Peyer's patch (tissue), 4 donors: Measurements from ENCODE around the gene WNT3.

DNA sequence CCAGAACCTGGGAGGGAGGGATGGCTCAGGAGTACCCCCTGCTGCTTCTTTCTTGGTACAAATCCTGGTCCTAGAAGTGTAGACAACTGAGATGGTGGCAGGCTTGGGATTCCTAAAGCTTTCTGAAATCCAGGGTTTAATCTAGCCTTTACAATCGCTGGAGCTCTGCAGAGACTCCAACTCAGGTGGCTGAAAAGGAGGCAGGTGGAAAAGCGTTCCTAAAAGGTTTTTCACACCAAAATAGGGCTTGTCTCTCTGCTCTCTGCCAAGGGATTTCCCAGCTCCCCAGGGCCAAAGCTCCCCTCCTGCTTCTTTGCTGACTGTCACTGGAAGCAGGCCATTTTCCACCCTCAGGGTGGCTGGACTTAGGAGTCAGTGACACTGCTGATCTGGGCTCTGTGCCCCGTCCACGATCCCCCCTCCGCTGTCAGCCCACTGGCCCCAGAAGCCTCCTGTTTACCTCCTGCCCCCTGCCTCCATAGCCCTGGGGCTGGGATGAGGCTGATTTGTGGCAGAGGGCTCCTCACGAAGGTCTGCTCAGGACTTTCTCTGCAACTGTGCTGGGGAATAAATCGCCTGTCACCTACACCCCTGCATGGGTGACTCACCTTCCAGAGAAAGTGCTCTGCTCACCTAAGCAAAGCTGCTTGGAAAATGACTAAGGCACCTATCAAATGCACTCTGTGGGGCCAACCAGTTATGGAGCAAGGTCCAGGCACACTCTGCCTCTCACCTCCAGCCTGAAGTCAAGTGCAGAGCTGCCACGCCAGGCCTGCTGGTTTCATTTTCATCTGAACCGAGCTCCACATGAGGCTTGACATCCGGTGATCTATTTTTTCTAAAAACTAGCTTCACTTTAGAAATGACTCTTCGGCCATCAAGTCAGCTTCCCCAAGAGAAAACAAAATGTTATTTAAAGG, 5.0 kb downstream of the MAP3K14 start:
- PRO-cap, result bidirectional peak, plus-strand start at position 353 of the sequence, minus-strand start at position 315 of the sequence; bidirectional peak, plus-strand start at position 784 of the sequence, minus-strand start at position 557 of the sequence
- RAMPAGE, long total RNA, 4 experiments, result start-site peak on the minus strand in 1 of 4 experiments, centred at position 585 of the sequence, 23 reads per replicate

- PRO-cap, result no peak
- RAMPAGE, long total RNA, 4 experiments, result no peak in any of the 4 experiments
These were observed 2.4 kb upstream of the MAP3K14 start for GRCh38 chr17:45318869-45319947.

GRCh38 chr17:45408570-45409428, 23.9 kb downstream of the ARHGAP27 start:
- PRO-cap, result no peak
- RAMPAGE, long total RNA, 4 experiments, result no peak in any of the 4 experiments

- PRO-cap, result unidirectional peak, plus-strand start at chr17:45430687
- RAMPAGE, long total RNA, 4 experiments, result no peak in any of the 4 experiments
These were observed 2.3 kb downstream of the ARHGAP27 start for GRCh38 chr17:45430377-45430804.

- PRO-cap, result no peak
- RAMPAGE, long total RNA, 4 experiments, result no peak in any of the 4 experiments
These were observed 3.0 kb upstream of the ARHGAP27 start for GRCh38 chr17:45435662-45436113.

DNA sequence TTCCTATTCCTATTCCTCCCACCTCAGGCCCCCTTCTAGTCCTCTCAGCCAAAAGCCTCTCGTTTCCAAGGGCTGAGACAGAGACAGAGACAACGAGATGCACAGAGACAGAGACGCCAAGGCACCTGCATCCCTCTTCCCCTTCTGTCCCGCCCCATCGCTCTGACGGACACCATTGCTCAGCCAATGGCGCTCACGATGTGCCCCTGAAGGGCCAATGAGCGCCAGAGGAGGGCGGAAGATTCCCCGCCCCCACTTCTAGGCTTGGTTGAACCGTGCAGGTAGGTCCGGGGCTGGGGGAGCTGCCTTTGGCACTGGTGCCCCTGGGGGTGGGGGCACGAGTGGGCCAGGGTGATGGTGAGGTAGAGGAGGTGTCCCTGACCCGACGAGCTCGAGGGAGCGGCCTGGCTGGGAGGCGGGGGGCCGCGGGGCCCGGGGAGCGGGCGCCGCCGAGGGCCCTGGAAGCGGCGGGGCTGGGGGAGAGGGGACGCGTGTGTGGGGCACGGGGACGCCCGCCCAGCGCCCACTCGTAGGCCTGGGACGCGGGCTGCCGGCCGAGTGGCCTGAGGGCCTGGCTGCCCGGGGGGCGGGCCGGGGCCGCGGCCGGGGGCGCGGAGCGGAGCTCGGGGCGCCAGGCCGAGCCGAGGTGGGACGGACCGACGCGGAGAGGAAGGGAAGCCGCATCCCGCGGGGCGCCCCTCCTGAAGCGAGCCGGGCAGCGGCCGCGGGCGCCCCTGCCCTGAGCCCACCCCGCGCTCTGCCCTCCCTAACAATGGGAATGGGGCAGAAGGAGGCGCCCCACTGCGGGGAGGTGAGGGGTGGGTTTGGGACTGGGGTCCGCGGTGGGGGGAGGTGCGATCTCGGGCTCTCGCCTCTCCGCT, 129.8 kb upstream of the PLEKHM1 start:
- PRO-cap, result unidirectional peak, minus-strand start at position 146 of the sequence
- RAMPAGE, long total RNA, 4 experiments, result start-site peak on the plus strand in 1 of 4 experiments, centred at position 253 of the sequence, 16 reads per replicate

GRCh38 chr17:45703364-45703652, 80.8 kb upstream of the CRHR1 start:
- PRO-cap, result no peak
- RAMPAGE, long total RNA, 4 experiments, result no peak in any of the 4 experiments

GRCh38 chr17:45740422-45741149, 43.5 kb upstream of the CRHR1 start:
- PRO-cap, result no peak
- RAMPAGE, long total RNA, 4 experiments, result no peak in any of the 4 experiments

DNA sequence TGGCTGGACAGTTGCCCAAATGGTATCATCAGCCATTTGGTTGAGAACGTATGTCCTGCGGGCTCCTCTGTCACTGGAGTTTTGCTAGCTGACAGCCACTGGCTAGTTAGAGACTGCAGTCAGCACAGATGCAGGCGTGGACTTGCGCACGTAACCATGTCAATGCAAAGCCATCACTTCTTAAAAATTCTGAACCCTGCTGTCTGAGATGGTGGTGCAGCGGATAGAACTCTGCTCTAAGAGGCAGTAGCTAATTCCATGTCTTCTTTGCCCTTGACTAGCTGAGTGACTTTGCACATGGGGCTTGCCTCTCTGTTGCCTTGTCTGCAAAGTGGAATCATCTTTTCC, 40.1 kb downstream of the MAPT start:
- PRO-cap, result no peak
- RAMPAGE, long total RNA, 4 experiments, result no peak in any of the 4 experiments

GRCh38 chr17:45935840-45936445, 41.6 kb downstream of the MAPT start:
- PRO-cap, result no peak
- RAMPAGE, long total RNA, 4 experiments, result no peak in any of the 4 experiments

DNA sequence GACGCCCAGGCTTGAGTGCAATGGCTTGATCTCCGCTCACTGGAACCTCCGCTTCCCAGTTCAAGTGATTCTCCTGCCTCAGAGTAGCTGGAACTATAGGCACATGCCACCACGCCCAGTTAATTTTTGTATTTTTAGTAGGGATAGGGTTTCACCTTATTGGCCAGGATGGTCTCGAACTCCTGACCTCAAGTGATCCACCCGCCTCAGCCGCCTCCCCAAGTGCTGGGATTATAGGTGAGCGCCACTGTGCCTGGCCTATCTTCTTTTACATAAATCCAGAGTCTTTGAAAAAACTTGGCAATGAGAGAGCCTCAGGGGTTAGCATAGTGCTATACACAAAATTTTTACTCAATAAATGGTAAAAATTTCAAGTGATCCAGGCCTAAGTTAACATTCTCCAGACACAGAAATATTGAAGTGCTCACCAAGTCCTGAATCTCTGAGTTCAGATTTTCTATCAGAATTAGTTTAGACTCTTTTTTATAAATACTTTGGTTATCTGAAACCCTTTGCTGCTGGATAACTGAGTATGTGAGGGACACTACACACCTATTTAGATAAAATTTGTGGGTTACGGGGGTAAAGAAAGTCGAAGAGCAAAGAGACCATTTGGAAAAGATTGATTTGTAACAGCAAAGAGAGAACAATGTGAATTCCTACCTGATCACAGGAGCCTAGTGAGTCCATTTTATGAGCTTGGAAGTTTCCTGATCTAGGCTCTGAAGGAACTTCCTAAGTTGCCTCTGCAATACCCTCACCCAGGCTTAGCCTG, 37.9 kb downstream of the STH start:
- PRO-cap, result no peak
- RAMPAGE, long total RNA, 4 experiments, result start-site peak on the minus strand in 1 of 4 experiments, centred at position 92 of the sequence, 5 reads per replicate

DNA sequence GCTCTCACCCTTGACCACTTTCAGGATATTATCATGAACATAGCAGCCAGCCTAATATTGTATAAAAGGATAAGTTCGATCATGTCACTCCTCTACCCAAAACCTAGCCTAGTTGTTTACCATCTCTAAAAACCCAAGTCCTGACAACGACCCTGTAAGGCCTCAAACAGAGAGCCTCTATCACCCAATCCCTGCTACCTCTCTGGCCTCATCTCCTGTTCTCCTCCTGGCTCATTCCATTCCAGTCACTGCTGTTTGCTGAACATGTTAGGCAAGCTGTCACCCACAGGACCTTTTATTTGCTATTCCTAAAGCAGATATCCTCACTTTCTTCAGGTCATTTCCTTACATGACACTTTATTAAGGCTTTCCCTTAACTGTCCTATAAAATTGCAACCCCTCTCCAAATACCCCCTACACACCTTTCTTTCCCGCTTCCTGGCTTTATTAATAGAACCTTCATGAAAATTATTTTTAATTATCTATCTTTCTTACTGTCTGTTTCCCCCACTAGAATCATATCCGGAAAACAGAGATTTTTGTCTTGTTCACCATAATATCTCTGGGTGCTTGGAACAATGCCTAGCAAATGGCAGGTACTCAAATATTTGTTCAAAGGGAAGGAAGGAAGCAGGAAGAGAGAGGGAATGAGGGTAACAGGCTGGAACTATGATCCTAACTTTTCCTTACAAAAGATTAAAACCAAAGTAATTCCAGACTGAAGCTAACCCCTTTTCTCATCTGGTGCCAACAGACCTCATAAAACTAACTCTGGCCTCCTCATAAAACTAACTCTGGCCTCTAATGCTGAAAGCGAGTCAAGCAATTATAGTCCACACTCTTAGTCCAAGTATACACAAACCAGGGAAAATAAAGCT, 85.0 kb downstream of the KANSL1 start:
- PRO-cap, result no peak
- RAMPAGE, long total RNA, 4 experiments, result no peak in any of the 4 experiments

DNA sequence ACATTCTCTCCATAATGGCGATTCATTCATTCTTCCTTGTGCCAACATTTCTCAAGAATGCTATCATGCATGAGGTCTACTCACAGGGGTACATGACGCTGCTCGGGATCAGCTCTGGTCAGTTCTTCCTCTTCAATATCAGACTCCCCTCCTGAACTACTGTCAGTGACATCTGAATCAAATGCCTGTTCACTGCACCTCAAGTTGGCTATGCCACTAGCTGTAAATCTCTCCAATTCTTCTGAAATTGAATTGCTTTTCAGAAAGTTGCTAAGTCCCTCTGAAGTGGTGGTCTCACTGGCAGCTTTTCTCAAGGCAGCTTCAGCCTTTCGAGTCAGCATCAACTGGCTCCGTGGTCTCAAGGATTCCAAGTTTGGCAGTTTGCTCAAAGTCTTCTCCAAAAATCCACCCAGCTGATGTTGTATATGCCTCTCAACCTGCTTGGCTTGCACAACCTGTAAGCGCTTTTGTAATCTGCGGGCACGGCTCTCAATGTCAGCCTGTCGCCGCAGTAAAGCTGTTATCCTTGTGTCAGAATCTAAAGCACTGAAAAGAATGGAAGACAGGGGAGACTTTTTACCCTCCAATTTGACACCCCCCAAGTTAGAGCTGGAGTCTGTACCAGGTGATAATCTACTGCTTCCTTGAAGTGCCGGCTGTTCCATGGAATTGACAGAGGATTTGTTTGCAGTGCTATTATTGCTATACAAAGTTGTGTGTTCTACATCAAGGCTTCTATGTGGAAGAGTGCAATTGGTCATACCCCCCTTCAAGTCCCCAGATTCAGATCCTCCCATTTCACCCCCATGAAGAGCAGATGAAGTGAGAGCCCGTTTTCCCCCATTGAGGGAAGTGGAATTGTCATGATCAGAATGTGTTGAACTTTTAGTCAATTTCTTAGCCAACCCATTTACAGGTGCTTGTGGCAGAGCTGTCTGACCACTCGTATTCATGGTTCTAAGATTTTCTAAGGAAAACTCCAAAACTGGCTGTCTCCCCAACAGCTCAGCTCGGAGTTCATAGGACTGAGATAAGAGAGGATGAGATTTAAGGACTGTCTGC, 22.1 kb downstream of the KANSL1 start:
- PRO-cap, result no peak
- RAMPAGE, long total RNA, 4 experiments, result no peak in any of the 4 experiments

DNA sequence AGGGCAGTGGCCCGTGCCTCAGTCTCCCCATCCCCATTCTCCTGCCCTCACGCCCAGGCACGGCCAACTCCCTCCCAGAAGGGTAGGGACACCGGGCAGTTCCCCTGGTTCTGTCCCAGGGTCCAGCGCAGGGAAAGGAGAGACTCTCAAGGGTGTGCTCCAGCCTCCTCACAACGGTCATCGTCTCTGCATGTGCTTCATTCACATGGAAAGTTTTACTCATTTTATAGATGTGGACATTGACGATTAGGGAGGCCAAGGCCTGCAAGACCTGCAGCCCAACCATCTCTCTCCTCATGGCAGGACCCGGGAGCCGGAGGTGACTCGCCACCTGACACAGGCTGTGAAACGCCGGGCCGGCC, 47.9 kb downstream of the WNT3 start:
- PRO-cap, result no peak
- RAMPAGE, long total RNA, 4 experiments, result no peak in any of the 4 experiments

- PRO-cap, result no peak
- RAMPAGE, long total RNA, 4 experiments, result no peak in any of the 4 experiments
These were observed 45.9 kb downstream of the WNT3 start for GRCh38 chr17:46772642-46773032.

DNA sequence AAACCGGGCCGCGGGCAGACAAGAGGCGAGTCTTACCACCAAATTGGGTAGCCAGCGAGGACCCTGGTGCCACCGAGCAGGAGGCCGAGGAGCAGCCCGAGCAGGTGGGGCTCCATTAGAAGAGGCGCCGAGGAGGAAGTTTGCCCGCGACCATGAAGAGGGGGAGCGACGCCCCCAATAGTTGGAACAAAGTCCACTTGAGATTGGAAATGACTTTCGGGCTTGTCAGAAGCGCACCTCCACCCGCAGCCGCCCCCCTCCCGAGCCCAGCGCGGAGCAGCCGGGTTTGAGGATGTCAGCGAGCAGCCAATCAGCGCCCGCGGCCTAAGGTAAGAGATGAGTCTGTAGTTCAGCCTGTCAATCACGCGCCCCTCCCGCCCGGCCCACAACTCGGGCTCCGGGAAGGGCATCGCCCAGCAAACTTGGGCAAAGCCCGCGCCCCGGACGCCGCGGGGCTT, at the start of gene WNT3:
Gene WNT3, minus strand, starts transcription at position 211 of the 458 bp plus-strand sequence.
- PRO-cap, result no peak
- RAMPAGE, long total RNA, 4 experiments, result no peak in any of the 4 experiments

DNA sequence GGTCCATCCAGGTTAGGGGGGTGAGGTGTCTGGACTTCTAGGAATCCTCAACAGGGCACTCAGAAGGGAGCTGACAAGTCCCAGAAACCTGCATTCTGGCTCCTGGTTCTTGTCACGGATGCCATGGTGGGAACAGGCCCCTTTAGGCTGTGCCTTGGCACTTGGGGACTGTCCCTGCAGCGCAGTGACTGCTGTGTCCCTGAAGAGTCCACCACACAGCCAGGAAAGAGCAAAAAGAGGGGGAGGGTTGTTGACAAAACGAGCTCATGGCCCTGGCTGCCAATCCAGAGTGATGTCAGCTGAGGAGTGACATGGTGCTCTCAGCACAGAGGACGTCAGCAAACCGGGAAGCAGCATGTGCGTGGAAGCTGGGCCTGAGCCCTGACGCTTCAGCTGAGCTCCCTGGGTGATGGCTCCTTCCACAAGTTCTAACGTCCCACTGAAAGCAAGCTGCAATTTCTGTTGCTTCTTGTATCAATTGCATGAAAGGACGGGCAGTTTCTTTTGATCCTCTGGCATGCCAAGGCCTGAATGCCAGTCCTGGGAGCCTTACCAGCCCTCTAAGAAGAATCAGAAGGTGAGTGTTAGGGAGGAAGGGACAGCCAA, 14.5 kb upstream of the WNT3 start:
- PRO-cap, result no peak
- RAMPAGE, long total RNA, 4 experiments, result no peak in any of the 4 experiments

DNA sequence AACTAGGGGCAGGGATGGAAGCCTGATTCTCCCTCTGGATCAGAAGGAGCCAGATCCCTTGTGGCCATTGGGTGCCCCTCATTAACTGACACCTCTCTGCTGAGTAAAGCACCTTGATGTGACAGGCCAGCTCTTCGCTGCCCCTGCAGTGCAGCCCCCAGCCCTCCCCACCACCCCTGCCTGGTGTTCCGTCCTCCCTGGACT, 20.1 kb downstream of the GOSR2 start:
- PRO-cap, result unidirectional peak, plus-strand start at position 58 of the sequence
- RAMPAGE, long total RNA, 4 experiments, result no peak in any of the 4 experiments

GRCh38 chr17:47017019-47017320, 37.9 kb upstream of the RPRML start:
- PRO-cap, result no peak
- RAMPAGE, long total RNA, 4 experiments, result no peak in any of the 4 experiments

- PRO-cap, result no peak
- RAMPAGE, long total RNA, 4 experiments, result start-site peak on the minus strand in 2 of 4 experiments, at chr17:47068556-47069115 at its widest, 6 to 14 reads per replicate
These were observed 89.6 kb upstream of the RPRML start for GRCh38 chr17:47068419-47069241.